Testis (tissue), 5 donors: Measurements from ENCODE around the genes GRM5, UBTFL1 and PANX1.

DNA sequence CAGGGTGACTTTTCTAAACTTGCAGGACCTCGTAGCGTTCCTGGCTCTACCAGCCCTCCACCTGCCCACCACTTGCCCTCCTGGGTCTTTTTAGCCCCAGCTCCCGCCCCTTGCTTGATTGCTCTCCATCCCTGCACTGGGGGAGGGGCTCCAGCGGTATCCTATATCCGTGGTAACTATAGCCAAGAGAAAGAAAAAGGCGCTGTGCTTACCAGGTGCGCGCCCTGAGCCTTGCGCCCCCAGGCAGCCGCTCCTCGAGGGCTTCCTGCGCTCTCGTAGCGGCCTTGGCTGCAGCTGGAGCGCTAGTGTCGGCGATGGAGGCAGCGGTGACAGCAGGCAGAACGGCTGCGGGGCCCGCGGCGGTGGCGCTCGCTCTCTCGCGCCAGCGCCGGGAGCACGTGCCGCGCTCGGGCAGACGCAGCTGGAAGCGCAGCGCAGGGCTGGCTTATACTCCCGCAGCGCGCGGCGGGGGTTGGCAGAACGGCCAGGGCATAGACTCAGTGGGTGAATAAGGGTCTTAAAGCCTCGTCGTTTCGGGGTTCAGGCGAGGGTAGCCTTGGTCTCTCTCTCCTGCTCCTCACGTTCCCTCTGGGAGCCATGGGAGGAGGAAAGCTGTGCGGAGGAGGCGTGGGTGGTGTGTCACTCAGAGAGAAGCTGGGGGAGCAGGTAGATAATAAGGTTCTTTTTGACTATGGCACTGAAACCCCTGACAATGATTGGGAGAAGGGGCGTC, at the start of gene GRM5:
TSS of gene GRM5 (minus strand) at position 419 of the 733 bp plus-strand sequence.
- PRO-cap, 3 experiments: no peak in any of the 3 experiments
- RAMPAGE, long total RNA, 2 experiments: start-site peak on the plus strand in 1 of 2 experiments, centred at position 433 of the sequence, 28 reads per replicate; start-site peak on the minus strand in 1 of 2 experiments, centred at position 364 of the sequence, 14 reads per replicate
- RRBS: no CpG with 5 or more reads among the region's 50 CpGs

DNA sequence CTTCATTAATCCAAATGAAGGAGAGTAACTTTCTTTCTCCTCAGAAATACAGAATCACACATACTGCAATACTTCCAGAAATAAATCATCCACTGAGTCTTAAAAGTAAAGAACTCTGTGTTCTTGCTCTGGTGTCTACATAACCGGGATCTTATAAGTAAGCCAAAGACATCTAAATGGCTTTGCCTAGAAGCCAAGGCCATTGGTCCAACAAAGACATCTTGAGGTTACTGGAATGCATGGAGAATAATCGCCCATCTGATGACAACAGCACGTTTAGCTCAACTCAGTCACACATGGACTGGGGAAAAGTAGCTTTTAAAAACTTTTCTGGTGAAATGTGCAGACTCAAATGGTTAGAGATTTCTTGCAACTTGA, at the start of gene UBTFL1:
TSS of gene UBTFL1 (plus strand) at position 177 of the 378 bp plus-strand sequence.
- PRO-cap, 3 experiments: no peak in any of the 3 experiments
- RAMPAGE, long total RNA, 2 experiments: no peak in any of the 2 experiments
- RRBS: no CpG with 5 or more reads among the region's 3 CpGs

DNA sequence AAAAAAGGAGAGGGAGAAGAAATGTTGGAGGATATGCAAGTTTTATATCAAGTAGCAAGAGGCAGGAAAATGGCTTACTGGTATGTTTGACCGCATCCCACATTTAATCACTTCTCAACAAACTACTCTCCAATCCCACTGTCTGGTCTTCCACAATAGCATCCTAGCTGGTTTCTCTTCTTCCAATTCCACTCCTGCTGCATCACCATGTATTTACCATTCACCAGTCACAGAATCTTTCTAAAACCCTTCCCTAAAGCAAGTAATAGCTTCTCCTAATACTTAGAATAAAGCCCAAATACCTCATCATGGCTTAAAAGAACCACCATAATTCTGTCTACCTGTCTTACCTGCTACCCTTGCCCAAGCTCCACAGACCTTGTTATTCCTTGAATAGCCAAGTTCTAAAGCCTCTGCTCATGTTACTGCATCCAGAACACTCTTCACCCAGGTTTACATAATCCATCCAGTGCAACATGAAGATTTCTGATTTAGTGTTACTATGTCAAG, 13.2 kb downstream of the CHORDC1 start:
- PRO-cap, 3 experiments: no peak in any of the 3 experiments
- RAMPAGE, long total RNA, 2 experiments: no peak in any of the 2 experiments
- RRBS: no CpG with 5 or more reads among the region's 1 CpG

GRCh38 chr11:91849645-91849890, 375.1 kb upstream of the FAT3 start:
- PRO-cap, 3 experiments: no peak in any of the 3 experiments
- RAMPAGE, long total RNA, 2 experiments: no peak in any of the 2 experiments
- RRBS: no CpG with 5 or more reads among the region's 2 CpGs

- PRO-cap, 3 experiments: no peak in any of the 3 experiments
- RAMPAGE, long total RNA, 2 experiments: no peak in any of the 2 experiments
- RRBS: no CpG with 5 or more reads among the region's 1 CpG
Measured at GRCh38 chr11:91982225-91982483, 242.5 kb upstream of the FAT3 start.

DNA sequence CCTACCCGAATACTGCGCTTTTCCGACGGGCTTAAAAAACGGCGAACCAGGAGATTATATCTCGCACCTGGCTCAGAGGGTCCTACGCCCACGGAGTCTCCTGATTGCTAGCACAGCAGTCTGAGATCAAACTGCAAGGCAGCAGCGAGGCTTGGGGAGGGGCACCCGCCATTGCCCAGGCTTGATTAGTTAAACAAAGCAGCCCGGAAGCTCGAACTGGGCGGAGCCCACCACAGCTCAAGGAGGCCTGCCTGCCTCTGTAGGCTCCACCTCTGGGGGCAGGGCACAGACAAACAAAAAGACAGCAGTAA, 197.5 kb upstream of the FAT3 start:
- PRO-cap, 3 experiments: no peak in any of the 3 experiments
- RAMPAGE, long total RNA, 2 experiments: no peak in any of the 2 experiments
- RRBS: no CpG with 5 or more reads among the region's 14 CpGs

- PRO-cap, 3 experiments: no peak in any of the 3 experiments
- RAMPAGE, long total RNA, 2 experiments: no peak in any of the 2 experiments
- RRBS: no CpG with 5 or more reads among the region's 3 CpGs
Measured at GRCh38 chr11:93033867-93034637, 64.6 kb downstream of the MTNR1B start.

DNA sequence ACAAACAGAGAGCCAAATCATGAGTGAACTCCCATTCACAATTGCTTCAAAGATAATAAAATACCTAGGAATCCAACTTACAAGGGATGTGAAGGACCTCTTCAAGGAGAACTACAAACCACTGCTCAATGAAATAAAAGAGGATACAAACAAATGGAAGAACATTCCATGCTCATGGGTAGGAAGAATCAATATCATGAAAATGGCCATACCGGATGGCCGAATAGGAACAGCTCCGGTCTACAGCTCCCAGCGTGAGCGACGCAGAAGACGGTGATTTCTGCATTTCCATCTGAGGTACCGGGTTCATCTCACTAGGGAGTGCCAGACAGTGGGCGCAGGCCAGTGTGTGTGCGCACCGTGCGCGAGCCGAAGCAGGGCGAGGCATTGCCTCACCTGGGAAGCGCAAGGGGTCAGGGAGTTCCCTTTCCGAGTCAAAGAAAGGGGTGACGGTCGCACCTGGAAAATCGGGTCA, 90.3 kb downstream of the DEUP1 start:
- PRO-cap, 3 experiments: no peak in any of the 3 experiments
- RAMPAGE, long total RNA, 2 experiments: no peak in any of the 2 experiments
- RRBS: no CpG with 5 or more reads among the region's 20 CpGs

GRCh38 chr11:93541737-93541952, 1.5 kb downstream of the SMCO4 start:
- PRO-cap, 3 experiments: peak in 3 of 3 experiments; most common minus-strand start chr11:93541865 (in 1)
- RAMPAGE, long total RNA, 2 experiments: no peak in any of the 2 experiments
- RRBS: no CpG with 5 or more reads among the region's 1 CpG

- PRO-cap, 3 experiments: no peak in any of the 3 experiments
- RAMPAGE, long total RNA, 2 experiments: no peak in any of the 2 experiments
- RRBS: no CpG with 5 or more reads among the region's 5 CpGs
Measured at GRCh38 chr11:93731242-93731972, 9.9 kb downstream of the TAF1D start.

GRCh38 chr11:93739874-93740444, 1.3 kb downstream of the TAF1D start:
- PRO-cap, 3 experiments: no peak in any of the 3 experiments
- RAMPAGE, long total RNA, 2 experiments: no peak in any of the 2 experiments
- RRBS: no CpG with 5 or more reads among the region's 17 CpGs

GRCh38 chr11:93820917-93821220, 29.5 kb downstream of the VSTM5 start:
- PRO-cap, 3 experiments: peak in 1 of 3 experiments; most common minus-strand start chr11:93821081 (in 1)
- RAMPAGE, long total RNA, 2 experiments: no peak in any of the 2 experiments
- RRBS: 91% methylated on average over 6 of the region's 13 CpGs

DNA sequence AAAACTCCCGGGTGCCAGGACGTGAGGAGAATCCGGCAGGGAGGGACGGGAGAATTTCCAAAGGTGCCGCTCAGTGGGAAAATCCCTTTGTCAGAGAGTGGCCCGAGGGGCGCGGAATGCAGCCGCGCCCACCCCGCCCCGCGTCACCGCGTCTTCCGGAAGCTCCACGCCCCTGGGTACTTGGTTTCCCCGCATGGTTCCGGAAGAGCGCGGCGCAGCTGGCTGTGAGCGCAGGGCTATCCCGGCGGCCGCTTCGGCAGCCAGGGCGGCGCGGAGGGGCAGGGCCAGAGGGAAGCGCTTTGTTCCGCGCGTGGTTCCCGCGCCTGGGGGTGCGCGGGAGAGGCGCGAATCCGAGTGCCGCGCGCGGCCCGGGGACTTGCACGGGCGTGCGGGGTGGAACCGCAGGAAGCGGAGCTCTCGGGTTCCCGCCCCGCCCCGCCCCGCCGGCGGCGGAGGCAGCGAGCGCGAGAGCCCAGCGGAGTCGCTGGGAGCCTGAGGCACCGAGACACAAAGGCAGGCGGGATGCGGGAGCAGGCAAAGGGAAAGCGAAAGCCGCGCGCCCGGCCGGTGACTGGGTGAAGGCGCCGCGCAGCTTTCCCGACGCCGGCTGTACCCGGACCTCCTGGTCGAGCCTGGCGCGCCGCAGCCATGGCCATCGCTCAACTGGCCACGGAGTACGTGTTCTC, at the start of gene PANX1:
TSS of gene PANX1 (plus strand) at position 177 of the 686 bp plus-strand sequence.
- PRO-cap, 3 experiments: peak in 3 of 3 experiments; most common plus-strand start position 194 of the sequence (in 3); most common minus-strand start position 155 of the sequence (in 2)
- RAMPAGE, long total RNA, 2 experiments: start-site peak on the plus strand in 1 of 2 experiments, centred at position 459 of the sequence, 147 reads per replicate
- RRBS: 1% methylated on average over 33 of the region's 87 CpGs

- PRO-cap, 3 experiments: peak in 3 of 3 experiments; most common plus-strand start chr11:94129483 (in 3); most common minus-strand start chr11:94129417 (in 1)
- RAMPAGE, long total RNA, 2 experiments: no peak in any of the 2 experiments
- RRBS: no CpG with 5 or more reads among the region's 20 CpGs
Measured at GRCh38 chr11:94129351-94129653, 661 bp downstream of the PANX1 start.

DNA sequence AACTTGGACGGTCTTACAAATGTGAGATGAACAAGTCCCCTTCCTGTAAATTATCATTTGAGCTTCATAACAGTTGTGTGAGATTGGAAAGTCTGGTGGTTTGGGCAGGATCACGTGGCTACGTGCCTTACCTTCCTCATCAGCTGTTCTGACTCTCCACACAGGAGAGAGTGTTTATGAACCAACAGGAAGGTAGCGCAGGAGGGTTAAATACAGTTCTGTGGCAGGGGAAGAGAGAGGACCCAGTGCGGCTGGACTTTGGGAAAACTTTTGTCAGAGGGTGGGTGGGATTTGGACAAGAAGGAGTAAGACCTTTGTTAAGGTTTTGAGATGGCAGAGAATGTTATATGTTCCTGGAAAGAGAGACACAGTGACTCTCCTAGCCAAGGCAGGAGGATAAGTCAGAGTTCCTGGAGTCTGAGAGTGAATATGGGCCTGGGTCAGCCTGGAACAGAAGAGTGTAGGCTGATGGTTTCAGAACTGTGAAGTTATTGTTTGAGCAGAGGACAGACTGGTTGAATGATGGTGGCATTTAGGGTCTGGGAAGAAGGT, 1.5 kb downstream of the PANX1 start:
- PRO-cap, 3 experiments: peak in 1 of 3 experiments; most common plus-strand start position 161 of the sequence (in 1); most common minus-strand start position 150 of the sequence (in 1)
- RAMPAGE, long total RNA, 2 experiments: no peak in any of the 2 experiments
- RRBS: no CpG with 5 or more reads among the region's 5 CpGs

- PRO-cap, 3 experiments: peak in 3 of 3 experiments; most common plus-strand start chr11:94183521 (in 2); most common minus-strand start chr11:94183406 (in 1)
- RAMPAGE, long total RNA, 2 experiments: no peak in any of the 2 experiments
- RRBS: no CpG with 5 or more reads among the region's 16 CpGs
Measured at GRCh38 chr11:94183165-94184365, 54.9 kb downstream of the PANX1 start.

GRCh38 chr11:94200796-94201663, 72.4 kb downstream of the PANX1 start:
- PRO-cap, 3 experiments: no peak in any of the 3 experiments
- RAMPAGE, long total RNA, 2 experiments: no peak in any of the 2 experiments
- RRBS: no CpG with 5 or more reads among the region's 5 CpGs

DNA sequence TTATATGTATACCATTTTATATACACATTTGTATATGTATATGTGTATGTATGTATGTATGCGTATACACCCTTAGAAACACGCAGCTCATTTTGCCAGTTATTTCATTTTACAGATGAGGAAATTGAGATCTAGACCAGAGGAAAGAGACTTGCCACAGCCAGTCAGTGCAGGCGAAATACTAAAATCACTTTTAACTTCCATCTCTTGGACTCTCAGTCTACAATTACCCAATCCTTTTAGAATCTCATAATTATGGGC, 638 bp downstream of the C11orf97 start:
- PRO-cap, 3 experiments: no peak in any of the 3 experiments
- RAMPAGE, long total RNA, 2 experiments: no peak in any of the 2 experiments
- RRBS: no CpG with 5 or more reads among the region's 3 CpGs

DNA sequence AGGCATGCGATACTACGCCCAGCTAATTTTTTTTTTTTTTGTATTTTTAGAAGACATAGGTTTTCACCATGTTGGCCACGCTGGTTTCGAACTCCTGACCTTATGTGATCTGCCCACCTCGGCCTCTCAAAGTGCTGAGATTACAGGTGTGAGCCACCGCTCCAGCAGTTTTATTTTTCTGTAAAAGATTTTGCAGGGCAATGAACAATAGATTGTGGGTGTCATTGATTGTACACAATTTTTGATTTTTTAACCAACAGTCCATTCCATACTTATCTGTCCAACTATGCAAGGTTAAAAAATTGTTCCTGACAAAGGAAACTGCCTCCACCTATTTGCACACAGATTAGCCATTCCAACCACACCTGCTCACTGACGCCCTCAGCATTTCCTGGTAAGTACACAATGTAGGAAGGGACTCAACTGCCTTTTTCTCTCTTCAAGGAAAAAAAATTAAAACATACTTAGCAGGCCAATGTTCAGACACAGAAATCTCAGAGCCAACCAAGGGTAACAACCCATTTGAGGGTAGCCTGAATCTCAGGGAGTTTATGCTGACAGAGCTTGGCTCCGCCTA, 4.4 kb upstream of the FUT4 start:
- PRO-cap, 3 experiments: no peak in any of the 3 experiments
- RAMPAGE, long total RNA, 2 experiments: no peak in any of the 2 experiments
- RRBS: no CpG with 5 or more reads among the region's 8 CpGs

DNA sequence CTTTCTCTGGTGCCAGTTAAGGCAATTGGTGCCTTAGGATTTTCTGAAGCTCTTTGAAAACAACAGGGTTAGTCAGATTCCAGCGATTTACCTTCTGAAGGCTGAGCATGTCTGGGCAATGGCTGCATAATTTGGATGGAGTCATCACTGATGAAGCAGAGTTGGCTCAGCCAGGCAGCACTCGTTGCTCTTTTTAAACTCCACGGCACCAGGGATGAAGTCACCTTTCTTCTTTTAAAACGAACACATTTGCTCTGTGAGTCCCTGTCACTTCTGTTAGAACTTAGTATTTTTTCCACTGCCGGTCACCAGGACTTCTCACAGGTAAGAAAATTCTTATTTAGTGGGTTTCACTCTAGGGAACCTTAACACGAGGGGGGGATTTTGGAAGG, 61.9 kb upstream of the AMOTL1 start:
- PRO-cap, 3 experiments: no peak in any of the 3 experiments
- RAMPAGE, long total RNA, 2 experiments: no peak in any of the 2 experiments
- RRBS: no CpG with 5 or more reads among the region's 6 CpGs